Cardiac atrium fibroblast (primary cell): ENCODE measurements around a stretch of chr22.

- RAMPAGE, long total RNA, result no peak
Measured at GRCh38 chr22:42316962-42317461, 46.6 kb upstream of the TCF20 start.

- RAMPAGE, long total RNA, result no peak
Measured at GRCh38 chr22:42326695-42327221, 56.3 kb upstream of the TCF20 start.

DNA sequence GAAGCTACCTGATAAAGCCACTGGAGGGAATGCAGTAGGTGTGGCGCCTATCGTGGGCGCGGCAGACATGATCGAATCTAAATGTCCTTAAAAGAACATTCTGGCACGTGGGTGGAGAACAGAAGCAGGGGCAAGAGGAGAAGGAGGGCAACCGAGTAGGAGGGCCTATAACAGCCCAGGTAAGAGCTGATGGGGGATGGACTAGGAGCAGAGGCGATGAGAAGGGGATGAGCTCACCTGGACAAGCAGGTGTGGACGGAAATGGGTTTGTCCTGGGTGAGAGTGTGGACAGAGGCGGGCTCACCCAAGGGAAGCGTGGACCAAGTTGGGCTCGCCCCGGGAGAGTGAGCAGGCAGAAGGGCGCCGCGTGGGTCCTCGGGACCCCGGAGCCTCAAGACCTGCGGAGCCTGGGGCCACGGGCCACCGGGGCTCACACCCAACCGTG, 27.7 kb downstream of the SERHL2 start:
- RAMPAGE, long total RNA, result no peak

DNA sequence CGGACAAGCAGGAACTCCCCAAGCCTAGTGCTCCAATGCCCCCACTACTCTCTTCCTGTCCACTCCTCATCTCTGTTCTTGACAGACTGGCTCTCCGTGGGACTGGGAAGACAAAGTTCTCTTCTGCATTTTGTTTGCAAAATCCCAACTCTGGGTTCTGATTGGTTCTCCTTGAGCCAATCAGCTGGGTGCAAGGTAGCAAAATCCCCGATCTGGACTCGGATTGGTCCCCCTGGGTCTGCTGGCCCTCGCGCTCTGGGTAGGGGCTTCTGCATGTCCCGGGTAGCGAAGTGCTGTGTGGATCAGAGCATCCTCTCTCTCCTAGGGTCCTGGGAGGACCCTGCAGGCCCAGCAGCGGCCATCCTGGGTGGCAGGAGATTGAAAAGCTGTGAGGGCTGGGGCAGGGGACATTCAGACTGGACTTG, 22.3 kb upstream of the A4GALT start:
- RAMPAGE, long total RNA, result no peak

- RAMPAGE, long total RNA, result no peak
Measured at GRCh38 chr22:42759204-42759703, 38.6 kb upstream of the A4GALT start.

- RAMPAGE, long total RNA, result no peak
Measured at GRCh38 chr22:42792847-42793444, 64.1 kb downstream of the ARFGAP3 start.

- RAMPAGE, long total RNA, result no peak
Measured at GRCh38 chr22:42820871-42821489, 36.1 kb downstream of the ARFGAP3 start.

DNA sequence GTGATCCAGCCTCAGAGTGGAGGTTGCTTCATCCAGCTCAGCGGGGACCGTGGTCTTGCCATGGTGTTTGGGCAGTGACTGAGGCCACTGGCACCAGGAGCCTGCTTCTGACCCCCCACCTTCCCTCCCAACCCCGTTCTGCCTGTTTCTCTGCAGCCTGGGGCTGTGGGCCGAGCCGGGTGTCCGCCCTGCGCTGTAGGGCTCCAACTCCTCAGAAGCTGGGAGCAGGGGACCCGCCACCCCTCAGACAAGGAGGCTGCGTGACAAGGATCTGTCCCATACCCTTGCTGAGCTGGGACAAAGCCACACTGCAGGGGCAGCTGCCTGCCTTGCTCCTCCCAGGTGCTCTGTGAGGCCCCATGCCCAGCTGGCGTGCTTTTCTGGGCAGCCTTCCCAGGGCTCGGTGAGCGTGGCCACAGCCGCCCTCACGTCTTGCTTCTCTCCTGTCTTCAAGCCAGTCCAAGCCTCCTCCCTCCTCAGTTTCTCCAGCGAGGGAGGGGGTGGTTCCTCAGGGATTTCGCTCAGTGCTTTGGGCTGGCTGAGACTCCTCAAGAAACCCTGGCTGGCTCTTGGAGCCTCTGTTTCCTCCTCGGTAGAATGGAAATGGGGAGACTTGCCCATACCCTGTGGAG, 11.8 kb upstream of the ARFGAP3 start:
- RAMPAGE, long total RNA, result no peak

DNA sequence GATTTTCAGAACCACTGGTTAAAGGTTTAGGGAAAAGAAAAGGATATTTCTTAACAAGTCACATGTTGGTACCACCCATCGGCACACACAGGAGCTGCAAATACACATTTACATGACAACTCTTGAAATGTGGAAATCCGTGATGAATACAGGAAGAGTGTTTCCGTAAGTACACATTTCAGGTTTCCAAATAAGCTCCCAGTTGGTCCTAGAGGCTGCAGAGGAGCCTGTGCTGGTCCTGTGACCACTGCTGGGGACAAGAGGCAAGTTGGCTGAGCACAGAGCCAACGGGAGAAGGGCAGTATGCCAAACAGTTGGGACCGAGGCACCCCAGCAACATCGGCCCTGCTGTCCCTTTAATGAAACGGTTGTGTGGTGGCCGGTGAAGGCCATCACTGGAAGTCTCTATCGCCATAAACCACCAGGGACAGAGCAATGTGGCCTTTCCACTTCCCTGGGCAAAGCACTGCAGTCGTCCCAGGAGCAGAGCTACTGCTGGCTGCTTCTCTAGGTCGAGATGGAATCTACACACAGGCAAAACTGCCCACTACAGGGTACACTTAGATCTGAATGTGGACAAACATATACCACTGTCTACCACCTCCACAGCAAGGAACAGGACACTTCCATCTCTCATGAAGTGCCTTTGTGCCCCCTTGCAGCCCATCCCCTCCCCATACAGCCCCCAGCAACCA, 38.6 kb upstream of the ARFGAP3 start:
- RAMPAGE, long total RNA, result no peak

DNA sequence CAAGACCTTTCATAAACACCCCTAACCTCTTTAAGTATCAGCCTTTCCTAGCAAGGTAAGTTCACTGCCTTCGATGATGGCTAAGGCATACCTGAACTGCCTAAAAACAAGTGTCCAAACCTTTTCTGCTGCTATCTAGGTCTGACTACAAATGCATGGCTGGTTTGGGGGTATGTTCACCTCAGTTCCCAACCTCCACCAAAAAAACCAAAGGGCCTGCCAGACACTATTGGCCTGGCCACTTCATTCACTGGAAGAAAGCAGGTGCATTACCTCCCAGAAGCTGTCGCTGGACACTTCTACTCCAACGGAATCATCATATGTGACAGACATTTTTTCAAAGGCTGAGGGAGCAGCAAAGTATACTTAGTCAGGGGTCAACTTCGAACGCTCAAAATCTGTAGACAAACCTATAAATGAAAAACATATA, 54.7 kb upstream of the ARFGAP3 start:
- RAMPAGE, long total RNA, result no peak

GRCh38 chr22:42942788-42943226, 72.1 kb downstream of the PACSIN2 start:
- RAMPAGE, long total RNA, result no peak

DNA sequence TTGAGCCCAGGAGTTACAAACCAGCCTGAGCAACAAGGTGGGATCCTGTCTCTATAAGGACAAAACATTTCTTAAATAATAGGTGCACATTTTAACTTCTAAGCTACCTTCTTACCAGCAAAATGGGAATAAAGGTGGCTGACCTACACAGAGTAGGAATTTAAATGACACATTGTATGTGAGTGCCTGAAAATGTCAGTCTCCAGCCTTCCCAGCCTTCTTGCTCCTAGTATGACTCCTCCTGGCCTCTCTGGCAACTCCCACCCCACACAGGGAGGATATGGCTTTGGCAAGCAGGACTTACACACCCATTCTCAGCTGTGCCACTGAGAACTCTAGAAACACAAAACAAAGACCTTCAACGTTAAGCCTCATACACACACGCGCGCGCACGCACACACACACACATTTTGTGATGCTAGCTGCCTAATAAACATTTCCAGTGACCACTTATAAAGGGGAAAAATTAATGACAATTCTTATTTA, 65.8 kb downstream of the PACSIN2 start:
- RAMPAGE, long total RNA, result no peak

GRCh38 chr22:42955046-42955742, 59.8 kb downstream of the PACSIN2 start:
- RAMPAGE, long total RNA, result no peak

DNA sequence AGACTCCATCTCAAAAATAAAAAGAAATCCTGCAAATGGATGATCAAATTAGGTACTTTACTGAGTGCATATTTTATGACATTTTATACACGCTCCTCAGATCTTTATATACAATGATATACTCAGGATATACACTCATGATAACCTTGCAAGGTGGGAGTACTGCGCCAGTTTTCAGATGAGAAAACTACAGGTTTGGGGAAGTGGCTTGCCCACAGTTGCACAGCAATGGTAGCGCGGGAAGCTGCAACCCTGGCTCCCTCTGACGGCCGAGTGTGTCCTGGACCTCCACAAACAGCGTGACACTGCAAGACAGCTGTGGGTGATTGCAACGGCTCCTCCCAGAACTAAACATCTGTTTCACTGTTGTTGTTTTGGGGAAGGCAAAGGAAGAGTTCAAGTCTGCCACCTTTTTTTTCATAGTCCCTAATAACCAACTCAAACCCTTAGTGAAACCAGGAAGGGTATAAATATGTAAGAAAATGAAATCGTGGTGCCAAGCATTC, 47.0 kb downstream of the PACSIN2 start:
- RAMPAGE, long total RNA, result no peak

GRCh38 chr22:43007468-43008042, 7.4 kb downstream of the PACSIN2 start:
- RAMPAGE, long total RNA, result no peak

DNA sequence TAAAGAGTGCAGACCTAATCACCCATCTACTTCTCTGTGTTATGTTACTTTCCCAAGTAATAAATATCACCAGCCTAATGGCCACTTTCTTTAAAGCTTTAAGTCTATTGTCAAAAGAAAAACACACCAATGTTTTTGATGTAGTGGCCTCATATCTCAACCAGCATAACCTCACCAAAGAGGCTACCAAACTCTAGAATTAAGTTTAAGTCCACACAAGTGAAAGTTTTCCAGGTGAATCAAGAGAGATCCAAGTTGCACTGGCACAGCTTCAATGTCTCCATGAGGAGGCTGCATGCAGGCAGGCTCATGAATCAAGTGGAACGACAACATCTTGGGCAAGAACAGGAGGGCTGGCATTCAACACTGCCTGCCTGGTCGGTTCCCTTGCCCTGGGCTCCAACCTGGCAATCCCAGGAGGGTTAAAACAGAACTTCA, 1.7 kb downstream of the PACSIN2 start:
- RAMPAGE, long total RNA, result no peak

DNA sequence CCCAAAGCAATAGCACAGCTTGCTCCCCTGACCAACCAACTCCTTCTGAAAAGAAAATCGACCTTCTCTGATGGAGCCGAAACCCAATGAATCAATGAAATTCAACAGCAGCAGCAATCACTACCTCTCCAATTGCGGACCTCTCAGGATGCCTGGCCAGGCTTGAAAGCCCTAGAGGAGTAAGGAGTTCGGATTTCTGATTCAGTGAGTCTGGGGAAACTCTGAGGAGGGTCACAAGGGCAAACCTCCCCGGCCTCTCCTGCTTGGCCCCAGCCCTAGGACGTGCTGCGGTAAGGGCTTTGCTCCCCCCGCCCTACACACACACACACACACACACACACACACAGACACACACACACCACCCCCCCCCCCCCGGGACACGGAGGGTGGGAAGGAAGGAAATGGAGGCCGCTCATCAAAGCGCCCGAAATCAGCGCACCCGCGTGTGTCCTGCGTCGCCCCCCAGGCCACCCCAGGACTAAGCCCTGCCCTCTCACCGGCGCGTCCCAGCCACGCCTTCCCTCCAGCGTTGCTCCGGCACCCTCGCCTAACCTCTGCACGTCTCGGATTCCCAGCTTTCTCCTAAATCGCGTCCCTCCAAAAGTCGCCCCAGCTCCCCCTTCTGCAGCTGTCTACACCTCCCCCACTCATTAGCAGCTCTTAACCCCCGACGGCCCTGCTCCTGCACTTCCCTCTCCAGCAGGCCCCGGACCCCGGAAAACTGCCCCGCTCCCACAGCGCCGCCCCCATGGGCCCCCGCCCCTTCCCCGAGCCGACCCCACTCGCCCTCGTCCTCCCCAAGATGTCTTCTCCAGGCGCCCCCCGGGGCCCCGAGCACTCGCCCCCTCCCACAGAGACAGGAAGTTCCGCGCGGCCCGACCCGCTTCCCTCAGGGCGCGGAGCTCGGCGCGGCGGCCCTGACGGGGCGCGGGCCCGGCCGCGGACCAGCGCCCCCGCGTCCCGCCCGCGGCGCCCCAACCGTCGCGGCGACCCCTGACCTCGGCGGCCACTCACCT, 634 bp downstream of the PACSIN2 start:
- RAMPAGE, long total RNA, result no peak

GRCh38 chr22:43018404-43019124, 3.6 kb upstream of the PACSIN2 start:
- RAMPAGE, long total RNA, result no peak

- RAMPAGE, long total RNA, result no peak
Measured at GRCh38 chr22:43028145-43028857, 13.4 kb upstream of the PACSIN2 start.

- RAMPAGE, long total RNA, result no peak
Measured at GRCh38 chr22:43086196-43086659, 3.0 kb downstream of the TTLL1 start.